ENCODE results near the gene EHBP1.

DNA sequence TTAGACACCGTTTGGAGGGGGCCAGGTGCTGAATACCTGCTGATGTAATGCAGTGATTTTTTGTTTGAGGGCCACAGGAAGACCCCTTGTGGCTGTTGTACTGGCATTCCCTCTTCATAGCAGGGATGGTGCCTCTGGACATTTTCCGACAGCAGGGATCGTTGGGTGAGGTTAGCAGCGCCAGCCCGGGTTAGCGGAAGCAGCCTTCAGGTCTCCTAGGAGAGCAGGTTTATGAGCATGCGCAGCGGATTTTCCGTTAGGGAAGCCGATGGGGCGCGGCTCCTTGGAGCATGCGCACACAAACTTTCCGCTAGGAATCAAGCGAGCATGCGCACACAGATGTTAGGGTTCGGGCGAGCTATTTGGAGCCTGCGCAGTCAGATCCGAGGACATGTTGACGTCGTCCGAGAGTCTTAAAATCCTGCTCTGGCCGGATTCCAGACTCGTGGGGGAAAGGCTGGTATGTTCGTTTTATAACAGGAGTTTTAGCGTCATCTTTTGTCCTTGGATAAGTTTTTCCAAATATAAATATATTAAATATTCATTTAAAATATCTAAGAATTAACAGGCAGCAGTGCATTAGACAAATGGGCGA is 17.2 kb upstream of the C2orf74 start:
- RRBS: no CpG with 5 or more reads among the region's 28 CpGs
CAGE:
- cytosol, long polyA plus RNA: start-site peak on the minus strand centred at position 205 of the sequence, 27 bp wide, 73 reads; start-site peak on the plus strand centred at position 389 of the sequence, 18 bp wide, 1,263 reads
- long polyA plus RNA: start-site peak on the minus strand centred at position 207 of the sequence, 31 bp wide, 30 and 59 reads in 2 replicates; start-site peak on the plus strand centred at position 384 of the sequence, 21 bp wide, 1,406 and 927 reads in 2 replicates
- nucleus, long polyA plus RNA: start-site peak on the minus strand centred at position 208 of the sequence, 59 bp wide, 40 reads; start-site peak on the plus strand centred at position 377 of the sequence, 7 bp wide, 893 reads

DNA sequence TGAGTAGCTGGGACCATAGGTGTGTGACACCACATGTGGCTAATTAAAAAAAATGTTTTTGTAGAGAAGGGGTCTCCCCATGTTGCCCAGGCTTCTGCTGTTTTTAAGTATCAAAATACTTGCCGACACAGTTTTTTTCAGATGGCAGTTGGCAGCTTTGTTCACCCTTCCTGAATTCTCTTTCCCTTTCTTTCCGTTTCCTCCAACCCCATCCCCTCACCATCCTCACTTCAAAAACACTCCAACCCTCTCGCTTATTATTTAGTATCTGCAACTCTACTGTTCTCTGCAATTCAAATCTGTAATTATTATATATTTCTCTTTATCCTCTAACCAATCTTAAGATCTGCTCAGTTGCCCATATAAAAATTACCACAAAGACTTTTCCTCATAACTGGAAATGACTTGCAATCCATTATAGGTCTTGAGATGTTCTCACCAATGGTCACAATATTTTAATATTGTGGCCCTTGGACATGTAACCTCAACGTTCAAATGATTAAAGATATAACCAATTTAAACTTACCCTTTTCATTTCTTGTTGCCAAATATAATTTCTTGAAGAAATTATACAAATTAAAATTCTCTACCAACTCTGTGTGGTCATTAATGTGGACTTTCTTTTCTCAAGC is 38.3 kb downstream of the C2orf74 start:
- RRBS: no CpG with 5 or more reads among the region's 4 CpGs
CAGE:
- cytosol, long polyA plus RNA: no peak
- long polyA plus RNA: no peak
- nucleus, long polyA plus RNA: start-site peak on the minus strand centred at position 206 of the sequence, 87 bp wide, 32 reads

DNA sequence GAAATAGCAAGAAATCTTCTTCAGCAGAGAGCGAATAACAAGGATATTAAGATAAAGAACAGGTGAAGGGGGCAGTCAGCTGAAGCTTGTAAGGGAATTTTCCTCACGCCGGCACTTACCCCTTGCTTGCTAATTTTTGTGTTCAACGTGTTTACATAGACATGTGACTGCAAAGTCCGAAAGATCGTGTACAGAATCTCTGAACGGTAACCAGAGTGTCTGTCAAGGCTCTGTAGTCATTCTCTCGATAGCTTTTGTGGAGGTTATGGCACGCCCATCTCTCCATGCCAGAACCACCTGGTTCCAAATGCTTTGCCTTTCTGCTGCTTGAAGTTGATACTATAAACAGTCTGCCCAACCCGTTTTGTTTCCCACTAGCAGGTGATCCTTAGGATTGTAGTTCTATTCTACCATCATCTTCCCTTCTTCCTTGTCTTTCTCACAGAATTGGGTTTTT is 1.0 kb upstream of the USP34 start:
- RRBS: no CpG with 5 or more reads among the region's 10 CpGs
CAGE:
- cytosol, long polyA plus RNA: no peak
- long polyA plus RNA: no peak
- nucleus, long polyA plus RNA: no peak

GRCh38 chr2:61538934-61539161 is 692 bp upstream of the XPO1 start:
- RRBS: no CpG with 5 or more reads among the region's 10 CpGs
CAGE:
- cytosol, long polyA plus RNA: no peak
- long polyA plus RNA: no peak
- nucleus, long polyA plus RNA: no peak

GRCh38 chr2:61582085-61582667 is 44.0 kb upstream of the XPO1 start:
- RRBS: no CpG with 5 or more reads among the region's 4 CpGs
CAGE:
- cytosol, long polyA plus RNA: no peak
- long polyA plus RNA: no peak
- nucleus, long polyA plus RNA: no peak

- RRBS: no CpG with 5 or more reads among the region's 4 CpGs
CAGE:
- cytosol, long polyA plus RNA: no peak
- long polyA plus RNA: no peak
- nucleus, long polyA plus RNA: no peak
Observed at GRCh38 chr2:61867724-61868858, 14.2 kb upstream of the FAM161A start.

DNA sequence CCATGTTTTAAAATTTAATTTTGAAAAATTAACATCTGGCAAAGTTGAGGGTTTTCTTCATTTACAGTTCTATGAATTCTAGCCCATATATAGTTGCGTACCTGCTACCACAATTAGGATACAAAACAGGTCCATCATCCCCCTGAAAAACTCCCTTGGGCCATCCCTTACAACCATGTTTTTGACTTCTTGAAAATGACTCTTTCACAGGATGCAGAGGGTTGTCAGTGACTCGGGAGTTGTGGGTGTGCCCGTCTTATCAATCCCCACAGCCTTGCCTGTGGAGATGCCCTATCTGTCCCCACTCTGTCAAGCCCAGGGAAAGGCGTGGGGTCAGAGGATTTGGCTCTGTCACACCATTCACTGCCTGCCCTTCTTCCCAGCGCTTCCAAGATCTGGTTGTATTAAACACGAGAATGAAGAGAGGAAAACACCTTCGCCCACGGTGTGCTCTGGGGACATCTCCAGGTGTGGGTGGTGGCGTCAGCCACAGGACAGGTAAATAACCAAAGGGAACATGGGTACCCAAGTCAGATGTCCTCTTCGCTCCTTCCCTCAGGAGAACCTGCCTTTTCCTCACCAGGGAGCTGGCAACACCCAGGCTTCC is 100.1 kb downstream of the B3GNT2 start:
- RRBS: no CpG with 5 or more reads among the region's 10 CpGs
CAGE:
- cytosol, long polyA plus RNA: no peak
- long polyA plus RNA: no peak
- nucleus, long polyA plus RNA: no peak

DNA sequence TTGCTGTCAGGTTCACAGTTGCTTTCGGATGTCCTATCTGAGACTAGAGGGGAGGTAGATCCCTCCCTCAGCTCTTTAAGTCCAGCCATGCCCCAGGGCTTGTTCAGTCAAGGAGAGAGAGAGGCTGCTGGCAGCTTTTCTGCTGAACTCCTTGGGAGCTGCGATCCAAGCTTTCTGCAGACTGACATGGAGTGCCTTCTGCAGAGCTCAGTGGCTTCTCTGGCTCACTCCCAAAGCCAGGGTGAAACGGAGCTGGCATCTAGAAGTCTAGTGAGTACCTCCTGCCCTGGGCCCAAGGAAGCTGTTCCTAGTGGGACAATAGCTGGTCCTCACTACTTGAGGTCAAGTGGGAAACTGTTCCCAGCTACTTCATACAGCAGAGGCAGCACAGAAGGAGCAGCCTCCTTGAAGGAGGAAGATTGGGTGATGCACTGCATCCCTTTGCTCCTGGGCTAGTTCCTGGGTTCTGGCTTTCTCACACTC is 62.5 kb downstream of the TMEM17 start:
- RRBS: no CpG with 5 or more reads among the region's 3 CpGs
CAGE:
- cytosol, long polyA plus RNA: no peak
- long polyA plus RNA: no peak
- nucleus, long polyA plus RNA: no peak

GRCh38 chr2:62461461-62462197 is 44.4 kb downstream of the TMEM17 start:
- RRBS: no CpG with 5 or more reads among the region's 8 CpGs
CAGE:
- cytosol, long polyA plus RNA: no peak
- long polyA plus RNA: no peak
- nucleus, long polyA plus RNA: no peak

DNA sequence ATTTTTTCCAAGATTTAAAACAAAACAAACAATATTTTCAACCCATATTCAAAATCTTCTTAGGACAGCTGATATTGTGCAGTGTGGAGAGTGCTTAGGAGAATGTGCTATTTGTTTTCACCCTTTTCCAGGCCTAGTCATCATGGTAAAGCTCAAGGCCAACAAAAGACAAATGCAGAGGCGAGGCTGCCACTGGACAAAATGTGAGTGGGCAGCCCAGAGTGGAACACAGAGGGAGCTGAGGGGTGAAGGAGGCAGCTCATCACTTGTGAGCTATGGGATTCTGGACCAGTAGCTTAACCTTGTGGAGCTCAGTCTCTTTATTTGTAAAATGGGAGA is 84.0 kb upstream of the TMEM17 start:
- RRBS: no CpG with 5 or more reads among the region's 1 CpG
CAGE:
- cytosol, long polyA plus RNA: no peak
- long polyA plus RNA: no peak
- nucleus, long polyA plus RNA: no peak

DNA sequence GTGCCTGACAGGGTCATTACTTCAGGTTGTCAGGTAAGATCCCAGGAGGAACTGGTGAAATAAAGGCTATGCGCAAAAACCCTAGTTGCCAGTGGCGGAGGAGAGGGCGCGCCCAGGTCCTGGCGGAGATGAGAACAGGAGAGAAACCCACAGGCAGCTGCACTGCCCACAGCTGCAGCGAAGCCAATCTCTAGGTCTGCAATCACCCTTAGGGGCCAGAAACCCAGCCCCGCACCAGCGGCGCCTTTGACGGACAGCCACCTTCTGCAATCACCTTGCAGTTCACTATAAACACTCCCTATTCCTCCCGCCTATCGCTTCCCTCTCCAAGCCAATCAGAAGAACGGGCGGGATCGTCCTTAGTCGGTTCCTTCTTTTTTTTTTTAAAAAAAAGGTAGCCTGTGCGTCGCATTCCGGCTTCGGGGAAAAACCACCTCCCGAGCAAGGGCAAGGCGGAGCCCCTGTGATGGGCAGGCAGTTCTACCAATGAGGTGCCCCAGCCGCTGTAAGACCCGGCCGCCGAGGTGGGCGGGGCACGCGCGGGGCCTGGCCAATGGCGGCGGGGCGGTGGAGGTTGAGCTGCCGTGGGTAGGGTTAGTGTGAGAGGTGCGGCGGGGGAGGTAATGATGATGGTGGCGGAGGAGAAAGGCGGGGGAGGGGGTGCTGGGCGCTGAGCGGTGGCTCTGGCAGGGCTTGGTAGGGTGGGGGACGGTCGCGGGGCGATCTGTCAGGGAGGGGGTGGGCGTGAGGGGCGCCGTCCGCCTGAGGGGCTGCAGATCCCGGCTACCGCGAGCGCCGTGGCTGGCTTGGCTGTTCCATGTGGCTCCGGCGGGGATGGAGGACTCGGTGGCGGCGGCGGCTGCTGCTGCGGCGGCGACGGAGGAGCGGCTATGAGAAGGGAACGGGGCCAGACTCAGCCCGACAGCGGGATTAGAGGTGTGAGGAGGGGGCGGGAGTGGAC is at the start of gene EHBP1:
Gene EHBP1, plus strand, starts transcription at position 597 of the 961 bp plus-strand sequence.
- RRBS: under 1% methylated on average over 11 of the region's 68 CpGs
CAGE:
- cytosol, long polyA plus RNA: start-site peak on the plus strand centred at position 587 of the sequence, 68 bp wide, 392 reads
- long polyA plus RNA: start-site peak on the plus strand centred at position 595 of the sequence, 51 bp wide, 271 and 268 reads in 2 replicates
- nucleus, long polyA plus RNA: start-site peak on the plus strand centred at position 595 of the sequence, 51 bp wide, 475 reads; start-site peak on the plus strand centred at position 708 of the sequence, 40 bp wide, 24 reads

DNA sequence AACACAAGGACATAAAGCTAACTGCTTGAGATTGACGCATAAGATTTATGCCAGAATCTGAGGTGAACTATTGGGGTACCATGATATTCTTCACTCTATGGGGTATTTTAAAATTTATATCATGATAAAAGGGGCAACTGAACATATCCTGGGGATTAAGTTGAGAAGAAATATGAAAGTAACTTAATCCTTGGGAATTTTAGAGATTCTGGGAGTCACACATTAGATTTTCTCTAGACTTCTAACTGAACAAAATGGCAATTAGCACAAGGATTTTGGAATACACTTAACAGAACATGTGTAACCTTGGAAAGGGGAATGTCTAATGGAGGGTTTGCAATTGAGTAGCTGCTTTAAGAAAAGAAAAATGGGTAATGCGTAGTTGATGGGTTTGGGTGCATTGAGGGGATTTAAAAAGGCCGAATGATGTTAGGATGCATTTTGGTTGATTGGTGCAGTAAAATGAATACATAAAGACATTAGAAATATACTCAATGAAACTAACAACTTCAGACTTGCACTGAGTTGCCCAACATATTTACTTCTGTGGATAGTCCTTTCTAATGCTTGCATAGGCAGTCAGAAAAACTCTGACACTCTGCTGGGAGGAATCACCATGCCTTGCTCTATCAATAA is 24.9 kb upstream of the OTX1 start:
- RRBS: no CpG with 5 or more reads among the region's 3 CpGs
CAGE:
- cytosol, long polyA plus RNA: no peak
- long polyA plus RNA: no peak
- nucleus, long polyA plus RNA: no peak

GRCh38 chr2:63054956-63055816 is 4.6 kb downstream of the OTX1 start:
- RRBS: 3% methylated on average over 15 of the region's 46 CpGs
CAGE:
- cytosol, long polyA plus RNA: no peak
- long polyA plus RNA: no peak
- nucleus, long polyA plus RNA: no peak

DNA sequence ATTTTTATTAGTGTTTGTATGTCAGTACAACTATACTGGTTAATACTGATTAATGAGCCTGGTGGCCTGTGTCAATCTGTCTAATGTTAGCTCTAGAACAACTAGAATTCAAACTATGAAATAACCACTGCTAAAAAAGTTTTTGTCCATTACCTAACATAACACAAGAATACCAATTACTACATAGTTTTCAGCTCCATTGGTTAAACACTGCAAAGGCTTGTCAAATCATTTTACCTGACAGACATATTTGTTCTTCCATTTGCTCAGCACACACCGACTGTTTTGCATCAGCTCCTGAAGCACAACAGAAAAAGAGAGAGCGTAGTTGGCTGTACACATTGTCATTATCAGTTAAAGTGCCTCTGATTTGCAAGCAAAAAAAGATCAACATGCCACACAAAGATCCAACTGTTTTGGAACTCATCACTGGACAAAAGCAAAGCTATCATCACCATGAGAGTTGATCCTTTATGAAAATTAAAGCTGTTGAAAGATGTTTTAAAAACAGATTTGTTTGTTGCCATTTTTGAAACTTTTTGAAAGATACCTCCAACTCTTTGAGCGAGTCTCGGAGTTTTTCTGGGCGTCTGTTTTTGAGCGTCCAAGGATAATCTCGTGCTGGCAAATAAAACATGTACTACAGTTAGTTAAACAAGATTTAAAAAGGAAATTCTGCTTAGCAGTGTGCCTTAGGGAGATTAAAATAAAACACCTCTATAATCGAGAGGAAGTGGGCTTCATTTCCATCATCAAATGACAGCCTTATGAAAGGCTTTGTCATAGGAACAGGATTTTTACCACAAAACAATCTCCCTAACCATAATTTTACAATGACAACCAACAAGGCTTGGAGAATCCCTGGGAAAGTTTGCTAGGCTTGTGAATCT is 103.7 kb downstream of the WDPCP start:
- RRBS: no CpG with 5 or more reads among the region's 8 CpGs
CAGE:
- cytosol, long polyA plus RNA: no peak
- long polyA plus RNA: no peak
- nucleus, long polyA plus RNA: no peak

DNA sequence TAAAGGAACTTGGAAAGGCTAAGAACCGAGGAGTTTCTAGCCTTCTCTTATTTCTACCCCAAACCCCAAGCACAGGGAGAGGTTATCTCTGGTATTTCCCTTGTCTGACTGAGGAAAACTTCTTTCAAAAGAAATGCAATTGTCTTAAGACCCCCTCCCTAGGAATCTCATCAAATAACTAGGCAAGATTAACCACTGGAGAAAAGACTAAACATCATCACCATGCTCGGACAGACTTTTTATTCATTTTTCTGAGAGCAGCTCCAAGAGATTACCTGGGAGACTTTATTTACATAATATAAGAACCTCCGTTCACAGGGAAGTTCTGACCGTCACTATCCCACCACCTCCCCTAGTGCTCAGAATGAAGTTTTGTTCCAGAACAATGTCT is 25.0 kb downstream of the MDH1 start:
- RRBS: no CpG with 5 or more reads among the region's 4 CpGs
CAGE:
- cytosol, long polyA plus RNA: no peak
- long polyA plus RNA: no peak
- nucleus, long polyA plus RNA: no peak

DNA sequence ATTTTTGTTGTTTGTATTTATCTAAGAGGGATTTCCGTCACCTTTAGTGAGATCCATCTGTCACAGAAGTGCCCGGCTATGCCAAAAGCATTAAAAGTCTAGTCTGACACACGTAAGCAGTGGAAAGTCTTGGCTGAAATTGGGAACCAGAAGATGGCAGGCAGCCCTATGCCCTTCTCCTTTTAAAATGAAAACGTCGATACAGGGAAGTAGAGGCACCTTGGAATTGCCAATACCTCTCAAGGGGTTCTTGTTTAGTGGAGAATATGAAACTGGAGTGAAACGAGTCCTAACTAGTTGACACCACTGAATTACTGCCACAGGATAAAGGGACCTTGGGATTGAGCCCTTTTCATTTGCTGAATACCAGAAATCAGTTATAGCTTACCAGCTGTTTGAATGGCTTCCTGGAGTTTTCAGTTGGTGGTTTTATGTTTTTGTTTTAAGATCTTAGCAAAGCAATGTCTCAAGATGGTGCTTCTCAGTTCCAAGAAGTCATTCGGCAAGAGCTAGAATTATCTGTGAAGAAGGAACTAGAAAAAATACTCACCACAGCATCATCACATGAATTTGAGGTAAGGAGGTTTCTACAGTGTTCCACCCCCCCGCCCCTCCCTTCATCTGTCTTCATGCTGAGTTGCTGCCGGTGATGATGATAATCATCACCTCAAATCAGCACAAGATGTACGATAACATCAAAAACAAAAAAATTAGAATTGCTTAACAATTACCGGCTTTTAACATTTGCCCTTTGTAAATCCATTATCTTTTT is 14.3 kb downstream of the UGP2 start:
- RRBS: 100% methylated on average over 1 of the region's 11 CpGs
CAGE:
- cytosol, long polyA plus RNA: no peak
- long polyA plus RNA: no peak
- nucleus, long polyA plus RNA: no peak

DNA sequence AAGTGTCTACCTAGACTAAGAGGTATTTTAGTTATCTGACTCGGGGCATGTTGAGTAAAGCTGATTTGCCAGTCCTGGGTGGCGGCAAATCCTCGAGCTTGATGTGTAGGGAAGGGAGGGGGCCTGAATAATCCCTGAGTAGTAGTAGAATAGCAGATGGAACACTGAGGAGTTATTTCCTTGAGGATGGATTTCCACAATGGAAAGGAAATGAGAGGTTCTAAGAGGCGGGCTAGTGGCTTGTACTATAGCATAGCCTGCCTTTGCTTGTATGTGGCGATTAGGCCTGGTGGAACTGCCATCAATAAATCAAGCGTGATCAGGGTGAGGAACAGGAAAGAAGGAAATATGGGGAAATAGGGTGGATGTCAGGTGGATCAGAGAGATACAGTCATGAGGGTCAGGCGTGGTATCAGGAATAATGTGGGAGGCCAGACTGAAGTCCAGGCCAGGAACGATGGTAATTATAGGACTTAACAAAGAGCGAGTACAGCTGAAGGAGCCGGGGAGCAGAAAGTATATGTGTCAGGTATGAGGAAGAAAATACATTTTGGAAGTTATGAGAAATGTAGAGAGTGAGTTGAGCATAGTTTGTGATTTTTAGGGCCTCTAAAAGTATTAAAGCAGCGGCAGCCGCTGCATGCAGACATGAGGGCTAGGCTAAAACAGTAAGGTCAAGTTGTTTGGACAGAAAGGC is 57.5 kb upstream of the VPS54 start:
- RRBS: no CpG with 5 or more reads among the region's 12 CpGs
CAGE:
- cytosol, long polyA plus RNA: no peak
- long polyA plus RNA: no peak
- nucleus, long polyA plus RNA: no peak

GRCh38 chr2:64203473-64203833 is 59.2 kb upstream of the PELI1 start:
- RRBS: no CpG with 5 or more reads among the region's 3 CpGs
CAGE:
- cytosol, long polyA plus RNA: no peak
- long polyA plus RNA: no peak
- nucleus, long polyA plus RNA: no peak

DNA sequence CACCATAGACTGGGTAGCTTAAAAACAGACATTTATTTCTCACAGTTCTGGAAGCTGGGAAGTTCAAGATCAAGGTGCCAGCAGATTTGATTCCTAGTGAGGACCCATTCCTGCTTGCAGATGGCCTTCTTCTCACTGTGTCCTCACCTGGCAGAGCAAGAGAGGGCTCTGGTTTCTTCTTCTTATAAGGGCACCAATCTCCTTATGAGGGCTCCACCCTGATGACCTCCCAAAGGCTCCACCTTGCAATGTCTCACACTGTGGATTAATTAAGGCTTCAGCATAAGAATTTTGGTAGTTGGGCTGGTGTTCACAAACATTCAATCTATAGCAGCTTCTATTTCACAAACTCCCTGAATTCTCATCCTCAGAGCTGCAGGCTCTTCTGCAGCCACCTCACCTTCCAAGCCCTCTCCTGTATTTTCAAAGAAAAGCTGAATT is 131.1 kb upstream of the PELI1 start:
CAGE:
- cytosol, long polyA plus RNA: no peak
- long polyA plus RNA: no peak
- nucleus, long polyA plus RNA: no peak

GRCh38 chr2:64359814-64360535 is 94.0 kb upstream of the LGALSL start:
- RRBS: no CpG with 5 or more reads among the region's 10 CpGs
CAGE:
- cytosol, long polyA plus RNA: no peak
- long polyA plus RNA: no peak
- nucleus, long polyA plus RNA: no peak